Trachea (tissue), 1 donor: ENCODE measurements around the gene SPATA33.

DNA sequence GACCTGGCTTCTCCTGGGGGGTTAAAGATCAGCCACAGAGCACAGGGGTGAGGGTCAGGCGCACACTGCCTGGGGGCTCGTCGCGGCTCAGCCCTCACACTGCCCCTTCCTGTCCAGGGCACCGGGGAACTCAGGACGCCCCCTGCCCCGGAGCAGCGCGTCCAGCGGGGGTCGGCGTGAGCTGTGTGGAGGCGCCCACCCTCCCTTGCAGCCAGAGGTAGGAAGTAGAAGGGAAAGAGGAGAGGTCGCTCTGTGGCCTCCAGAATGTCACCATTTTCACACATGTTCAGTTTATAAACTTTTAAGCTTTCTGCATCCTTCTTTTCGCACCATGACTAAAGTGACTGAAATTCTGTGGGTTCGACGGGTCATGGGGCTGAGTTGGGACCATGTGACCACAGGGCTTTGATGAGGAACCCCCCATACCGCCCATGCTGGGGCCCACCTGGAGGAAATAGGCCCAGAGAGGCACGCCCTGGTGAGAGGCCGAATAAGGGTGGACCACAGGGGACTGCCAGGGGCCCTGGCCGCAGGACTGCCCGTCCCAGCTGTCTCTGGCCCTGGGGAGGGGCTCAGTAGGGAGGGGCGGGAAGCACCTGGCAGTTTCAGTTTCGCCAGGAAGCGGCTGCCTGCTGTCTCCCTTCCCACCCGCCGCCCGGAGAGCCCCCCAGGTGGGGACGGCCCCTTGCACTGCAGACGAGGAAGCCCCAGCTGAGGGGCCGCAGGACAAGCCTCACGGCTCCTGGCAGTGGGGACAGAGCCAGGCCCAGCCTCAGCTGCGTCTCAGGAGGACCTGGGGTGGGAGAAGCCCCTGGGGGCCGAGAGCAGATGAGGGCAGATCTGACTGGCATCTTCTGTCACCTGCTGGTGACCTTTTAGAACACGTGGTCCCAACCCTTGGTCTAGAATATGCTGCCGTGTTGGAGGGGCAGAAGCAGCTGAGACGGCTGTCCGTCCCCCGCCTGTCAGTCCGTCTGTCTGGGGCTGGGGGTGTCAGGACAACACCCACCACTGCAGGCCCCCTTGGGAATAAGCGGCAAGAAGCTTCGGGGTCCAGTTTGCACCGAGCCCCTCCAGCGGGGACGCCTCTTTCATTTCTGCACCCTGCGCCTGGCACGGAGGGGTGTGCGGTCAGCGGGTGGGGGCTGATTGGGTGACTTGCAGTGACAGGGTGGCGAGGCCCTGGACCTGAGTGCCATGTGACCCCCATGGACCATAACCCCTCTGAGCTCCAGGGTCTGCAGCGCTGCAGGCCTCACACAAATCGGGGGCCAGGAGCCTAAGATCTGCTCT, 8.9 kb downstream of the CBFA2T3 start:
- PRO-cap: no peak

GRCh38 chr16:88999799-89000121, 22.8 kb upstream of the CBFA2T3 start:
- PRO-cap: no peak

DNA sequence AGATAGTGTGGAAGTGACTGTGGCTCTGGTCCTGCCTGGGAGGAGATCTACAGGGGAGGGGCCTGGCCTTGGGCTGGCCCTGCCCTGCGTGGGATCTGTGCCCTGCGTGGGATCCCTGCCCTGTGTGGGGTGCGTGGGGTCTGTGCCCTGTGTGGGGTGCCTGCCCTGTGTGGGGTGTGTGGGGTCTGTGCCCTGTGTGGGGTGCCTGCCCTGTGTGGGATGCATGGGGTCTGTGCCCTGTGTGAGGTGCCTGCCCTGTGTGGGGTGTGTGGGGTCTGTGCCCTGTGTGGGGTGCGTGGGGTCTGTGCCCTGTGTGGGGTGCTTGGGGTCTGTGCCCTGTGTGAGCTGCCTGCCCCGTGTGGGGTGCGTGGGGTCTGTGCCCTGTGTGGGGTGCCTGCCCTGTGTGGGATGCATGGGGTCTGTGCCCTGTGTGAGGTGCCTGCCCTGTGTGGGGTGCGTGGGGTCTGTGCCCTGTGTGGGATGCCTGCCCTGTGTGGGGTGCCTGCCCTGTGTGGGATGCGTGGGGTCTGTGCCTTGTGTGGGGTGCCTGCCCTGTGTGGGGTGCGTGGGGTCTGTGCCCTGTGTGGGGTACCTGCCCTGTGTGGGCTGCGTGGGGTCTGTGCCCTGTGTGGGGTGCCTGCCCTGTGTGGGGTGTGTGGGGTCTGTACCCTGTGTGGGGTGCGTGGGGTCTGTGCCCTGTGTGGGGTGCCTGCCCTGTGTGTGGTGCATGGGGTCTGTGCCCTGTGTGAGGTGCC, 81.9 kb downstream of the ZNF778 start:
- PRO-cap: no peak

GRCh38 chr16:89392827-89393557, 97.4 kb downstream of the ANKRD11 start:
- PRO-cap: no peak

DNA sequence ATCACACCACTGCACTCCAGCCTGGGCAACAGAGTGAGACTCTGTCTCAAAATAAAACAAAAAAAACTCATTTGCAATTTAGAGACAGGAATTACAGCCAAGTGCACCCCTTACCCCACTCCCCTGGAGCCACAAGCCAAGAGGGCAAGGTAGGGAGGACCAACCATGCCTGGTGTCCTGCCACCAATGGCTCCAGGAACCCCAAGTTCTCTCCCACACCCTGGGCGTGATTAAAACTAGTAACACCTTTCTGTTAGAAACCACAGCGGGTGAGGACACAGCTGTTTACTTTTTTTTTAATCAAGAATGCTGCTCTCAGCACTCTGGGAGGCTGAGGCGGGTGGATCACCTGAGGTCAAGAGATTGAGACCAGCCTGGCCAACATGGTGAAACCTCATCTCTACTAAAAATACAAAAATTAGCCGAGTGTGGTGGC, 38.1 kb downstream of the ANKRD11 start:
- PRO-cap: no peak

- PRO-cap: no peak
Measured at GRCh38 chr16:89476258-89477228, 13.8 kb downstream of the ANKRD11 start.

DNA sequence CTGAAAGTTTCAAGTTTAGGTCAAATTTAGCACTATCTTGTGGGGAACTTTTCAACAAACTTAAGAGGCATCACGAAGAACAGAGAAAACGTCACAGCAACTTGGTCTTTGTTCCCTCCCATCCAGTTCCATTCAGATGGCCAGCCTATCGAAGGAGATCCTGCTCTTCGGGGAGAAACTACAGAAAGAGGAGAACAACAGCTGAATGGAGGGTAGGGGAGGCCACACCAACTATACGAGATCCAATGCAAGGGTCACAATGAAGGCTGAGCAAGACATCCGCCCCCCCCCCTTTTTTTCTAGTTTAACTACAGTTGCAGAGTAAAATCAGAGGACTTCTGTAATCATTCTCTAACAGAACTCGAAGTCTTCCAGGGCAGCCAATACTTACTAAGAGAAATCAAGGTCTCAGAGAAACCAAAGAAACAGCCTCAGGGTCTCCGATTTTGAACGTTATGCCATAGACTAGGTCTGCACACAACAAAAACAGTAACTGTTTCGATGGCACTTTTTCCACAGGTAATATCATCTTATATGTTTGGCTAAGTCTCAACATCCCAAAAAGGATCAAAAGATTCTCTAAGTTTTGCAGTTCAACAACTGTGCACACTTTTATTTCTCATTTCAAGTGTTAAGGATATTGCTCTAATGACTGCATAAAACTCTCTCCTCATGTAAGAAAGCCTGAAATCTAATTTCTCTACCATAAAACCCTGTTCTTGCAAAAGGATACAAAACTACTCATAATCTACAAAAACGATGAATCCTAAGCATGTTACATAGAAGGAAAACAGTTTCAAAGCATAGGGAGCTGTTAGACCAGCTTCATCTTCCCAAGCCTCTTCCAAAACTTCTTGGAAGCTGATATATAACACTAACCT, 2.0 kb downstream of the ANKRD11 start:
- PRO-cap: no peak

- PRO-cap: no peak
Measured at GRCh38 chr16:89655350-89655830, 2.1 kb downstream of the CHMP1A start.

DNA sequence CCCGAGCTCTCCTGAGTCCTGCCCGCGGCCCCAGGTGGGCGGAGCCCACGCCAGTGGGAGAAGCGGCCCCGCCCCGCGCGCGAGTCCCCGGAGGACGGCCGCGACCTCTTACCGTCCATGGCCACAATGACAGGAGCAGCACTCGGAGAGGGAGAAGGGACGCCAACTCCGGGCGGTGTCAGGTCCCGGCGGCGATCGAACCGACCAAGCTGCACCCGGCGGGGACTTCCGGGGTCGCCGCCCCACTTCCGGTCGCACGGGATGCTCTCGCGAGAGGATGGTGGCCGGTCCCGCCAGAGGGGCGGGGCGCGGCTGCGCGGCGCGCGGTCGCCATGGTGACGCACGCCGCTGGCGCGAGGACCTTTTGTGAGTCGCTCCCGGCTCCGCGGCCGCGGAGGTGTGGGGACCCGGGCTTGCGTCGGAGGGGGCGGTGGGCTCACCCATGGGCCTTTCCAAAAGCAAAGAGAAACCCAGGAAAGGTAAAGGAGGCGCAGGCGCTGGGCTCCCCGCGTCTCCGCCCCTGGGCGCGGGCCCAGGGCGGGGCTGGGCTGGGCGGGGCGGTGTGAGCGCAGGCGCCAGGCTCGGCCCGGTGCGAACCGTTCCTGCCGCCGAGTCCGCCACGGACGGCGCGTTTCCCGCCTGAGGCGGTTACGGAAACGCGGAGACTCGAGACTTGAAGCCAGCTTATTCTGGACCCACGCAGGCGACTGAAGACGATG, at the start of gene SPATA33:
TSS of gene SPATA33 (plus strand) at position 367 of the 719 bp plus-strand sequence.
- PRO-cap: bidirectional peak, plus-strand start at position 367 of the sequence, minus-strand start at position 248 of the sequence; unidirectional peak, plus-strand start at position 599 of the sequence

DNA sequence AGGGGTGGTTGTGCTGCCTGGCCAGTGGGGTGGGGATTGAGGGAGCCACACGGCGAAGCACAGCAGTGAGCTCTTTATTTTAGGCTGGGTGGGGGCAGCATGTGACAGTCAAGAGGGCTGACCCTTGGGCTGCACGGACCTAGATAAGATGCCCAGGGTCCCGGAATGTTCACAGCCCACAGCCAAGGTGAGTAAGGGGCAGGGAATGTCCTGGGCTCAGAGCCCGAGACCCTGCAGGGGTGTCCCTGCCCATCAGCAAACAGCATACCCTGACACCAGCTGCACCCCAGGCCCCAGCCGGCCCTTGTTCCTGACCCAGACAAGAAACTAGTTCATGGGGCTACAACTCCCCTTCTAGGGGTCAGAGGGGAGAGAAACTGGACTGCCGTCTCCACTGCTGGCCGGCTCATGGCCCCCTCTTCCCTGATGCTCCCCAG, 5.6 kb upstream of the SPATA2L start:
- PRO-cap: no peak

- PRO-cap: unidirectional peak, minus-strand start at chr16:89722688
Measured at GRCh38 chr16:89722626-89722948, 1.2 kb downstream of the ZNF276 start.

GRCh38 chr16:89764513-89765437, 43.4 kb downstream of the ZNF276 start:
- PRO-cap: unidirectional peak, minus-strand start at chr16:89765037

GRCh38 chr16:89847506-89848247, 19.4 kb downstream of the SPIRE2 start:
- PRO-cap: no peak

DNA sequence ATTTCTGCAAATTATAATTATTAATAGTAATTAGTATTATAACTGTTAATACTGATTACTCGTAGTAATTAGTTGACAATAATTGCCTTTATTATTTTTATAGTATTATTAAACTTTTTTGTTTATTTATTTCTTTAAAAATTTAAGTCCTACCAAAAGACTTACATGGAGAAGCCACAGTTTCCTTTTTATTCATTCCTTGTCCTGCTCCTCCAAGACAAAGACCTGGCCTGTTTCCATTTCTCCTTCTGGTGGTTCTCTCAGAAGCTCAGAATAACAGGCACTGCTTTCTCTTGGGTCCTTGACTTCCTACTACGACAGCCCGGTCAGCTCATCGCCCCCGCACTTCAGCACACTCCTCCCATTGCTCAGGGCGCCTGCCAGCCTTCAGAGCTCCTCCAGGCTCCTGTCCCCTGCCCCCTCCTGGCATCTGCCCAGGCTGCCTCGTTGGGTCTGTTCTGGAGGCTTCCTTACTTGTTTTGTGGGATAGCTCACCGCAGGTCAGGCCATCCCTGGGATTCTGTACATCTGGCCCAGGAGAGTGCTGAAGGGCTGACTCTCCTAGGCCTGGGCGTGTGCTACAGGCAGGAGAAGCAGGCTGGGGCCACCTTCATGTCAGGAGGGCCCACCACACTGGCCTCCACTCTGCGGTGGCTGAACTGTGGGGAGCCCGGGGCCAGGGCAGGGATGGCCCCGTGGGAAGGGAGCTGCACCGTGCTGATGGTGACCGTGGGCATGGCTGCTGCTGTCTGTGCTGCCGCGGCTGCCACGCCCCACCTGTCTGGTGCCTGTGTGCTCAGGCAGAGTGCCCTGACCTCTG, 17.6 kb downstream of the TCF25 start:
- PRO-cap: no peak

DNA sequence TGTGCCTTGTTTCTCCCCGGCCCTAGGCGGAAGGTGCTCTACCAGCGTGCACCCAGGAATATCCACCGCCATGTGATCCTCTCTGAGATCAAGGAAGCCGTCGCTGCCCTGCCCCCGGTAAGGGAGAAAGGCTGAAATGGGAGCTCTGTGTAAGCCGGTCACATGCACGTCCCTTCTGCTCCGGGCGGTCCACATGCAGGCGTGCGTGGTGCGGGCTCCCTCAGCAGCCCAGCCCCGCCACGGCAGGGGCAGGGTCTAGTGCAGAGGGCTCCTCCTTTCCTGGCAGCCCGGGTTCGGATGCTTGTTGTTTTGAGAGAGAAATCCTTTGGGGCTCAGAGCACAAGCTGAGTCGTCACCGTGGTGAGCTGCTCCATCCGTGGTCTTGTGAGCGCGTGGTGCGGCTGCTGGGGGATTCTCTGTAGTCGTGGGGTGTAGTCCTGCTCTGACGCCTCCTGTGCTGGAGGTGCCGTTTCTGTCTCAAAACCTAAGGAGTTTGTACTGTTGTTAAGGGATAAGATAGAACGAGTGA, 12.4 kb upstream of the MC1R start:
- PRO-cap: no peak

- PRO-cap: no peak
Measured at GRCh38 chr16:90015956-90016475, 3.2 kb downstream of the DBNDD1 start.

DNA sequence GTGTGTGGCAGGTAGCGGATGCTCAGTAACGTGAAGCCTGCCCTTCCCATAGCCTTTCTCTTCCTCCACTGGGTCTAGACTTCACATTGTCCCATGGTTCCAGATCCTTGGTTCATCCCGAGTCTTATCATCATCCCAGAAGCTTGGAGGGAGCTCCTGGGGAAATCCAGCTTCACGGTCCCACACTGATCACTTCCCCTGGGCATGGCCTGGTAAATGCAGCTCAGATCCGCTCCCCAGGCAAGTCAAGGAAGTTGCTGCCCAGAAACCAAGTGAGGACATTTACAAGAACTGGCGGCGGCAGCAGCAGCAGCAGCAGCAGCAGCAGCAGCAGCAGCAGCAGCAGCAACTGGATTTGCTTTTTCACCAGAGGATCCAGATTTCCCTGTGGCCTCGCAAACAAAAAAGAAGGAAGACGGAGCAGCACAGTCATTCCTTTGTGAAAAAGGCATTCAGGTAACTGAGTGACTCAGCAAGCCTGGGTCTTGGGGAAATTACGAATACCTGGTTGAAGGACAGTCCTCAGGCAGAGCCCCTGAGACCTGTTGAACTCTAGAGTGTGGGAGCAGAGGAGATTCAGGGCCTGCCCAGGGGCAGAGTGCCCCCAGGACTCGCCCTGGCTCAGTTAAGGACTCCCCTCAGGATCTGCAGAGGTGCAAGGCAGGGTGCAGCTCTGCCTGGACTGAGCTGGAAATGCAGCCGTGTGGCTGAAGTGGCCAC, 25.0 kb upstream of the PRDM7 start:
- PRO-cap: no peak